Metastatic Breast Carcinoma in the Ovary (tissue), 3 donors: ENCODE measurements around the genes SERPINB2 and TMX3.

DNA sequence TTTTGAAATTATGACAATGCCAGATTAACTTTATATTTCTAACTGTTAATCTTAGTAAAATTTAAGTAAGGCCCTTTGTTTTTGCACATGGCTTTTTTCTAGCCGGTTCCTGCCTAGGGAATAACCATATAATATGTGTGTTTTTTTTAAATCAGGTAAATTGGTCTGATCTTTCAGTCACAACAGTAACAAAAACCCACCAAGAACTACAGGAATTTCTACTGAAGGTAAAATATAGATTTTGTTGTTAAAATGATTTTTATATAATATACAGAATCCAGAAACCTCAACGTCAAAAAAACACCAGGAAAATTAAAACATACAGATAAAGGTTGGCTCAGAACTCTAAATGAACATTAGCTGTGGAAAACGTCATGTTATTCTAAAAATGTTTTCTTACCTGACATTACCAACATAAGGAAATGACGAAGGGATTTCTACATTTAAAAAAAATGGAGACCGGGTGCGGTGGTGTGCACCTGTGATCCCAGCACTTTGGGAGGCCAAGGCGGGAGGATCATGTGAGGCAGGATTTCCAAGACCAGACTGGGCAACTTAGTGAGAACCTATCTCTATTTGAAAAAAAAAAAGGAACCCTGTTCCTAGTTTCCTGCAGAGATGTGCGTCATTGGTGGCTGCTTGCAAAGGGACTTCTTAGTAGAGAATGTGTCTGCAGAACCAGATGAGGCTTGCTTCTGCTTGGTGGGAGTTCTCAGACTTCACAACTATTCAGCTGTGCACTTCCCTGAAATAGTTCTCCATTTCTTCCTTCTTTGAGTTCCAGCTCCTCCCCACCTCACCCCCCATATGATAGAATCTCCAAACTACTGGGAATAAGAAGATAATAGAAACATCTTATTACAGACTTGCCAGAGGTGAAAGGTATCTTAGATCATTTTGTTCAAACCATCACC, 22.1 kb downstream of the ZCCHC2 start:
- PRO-cap, 3 experiments: no peak in any of the 3 experiments

DNA sequence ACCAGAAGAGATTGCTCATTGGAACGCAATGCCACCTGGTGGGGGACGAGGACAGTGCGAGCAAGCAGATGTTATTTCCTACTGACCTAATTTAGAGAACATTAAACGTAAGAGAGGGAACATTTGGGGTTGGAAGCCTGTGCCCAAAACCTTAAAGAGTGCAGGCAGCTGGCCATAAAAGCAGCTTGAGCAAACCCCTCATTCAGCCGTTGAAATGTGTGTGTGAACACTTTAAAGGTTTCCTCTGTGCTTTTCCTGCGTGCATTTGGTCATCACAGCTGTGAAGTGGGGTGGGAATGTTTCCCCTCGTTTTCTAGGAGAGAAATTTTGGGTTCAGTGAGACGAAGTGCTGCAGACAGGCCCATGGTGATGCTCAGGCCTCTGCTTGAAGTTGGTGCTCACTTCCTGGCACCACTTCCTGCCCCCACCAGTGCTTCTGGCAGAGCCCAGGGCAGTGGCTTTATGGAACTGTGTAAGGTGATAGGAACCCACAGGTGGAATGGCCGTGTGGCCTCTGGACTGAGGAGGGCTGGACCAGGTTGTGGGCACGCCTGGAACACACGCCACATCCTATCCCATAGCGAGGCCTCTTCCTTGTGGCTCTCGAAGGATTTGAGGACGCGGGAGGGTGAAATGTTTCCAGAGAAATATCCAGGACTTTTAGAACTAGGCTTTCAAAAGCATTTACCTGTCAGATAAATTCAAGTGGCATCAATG, 61.8 kb downstream of the ZCCHC2 start:
- PRO-cap, 3 experiments: no peak in any of the 3 experiments

- PRO-cap, 3 experiments: no peak in any of the 3 experiments
Observed at GRCh38 chr18:62738934-62739720, 23.8 kb downstream of the PHLPP1 start.

GRCh38 chr18:63099780-63100084, 219.8 kb downstream of the BCL2 start:
- PRO-cap, 3 experiments: no peak in any of the 3 experiments

DNA sequence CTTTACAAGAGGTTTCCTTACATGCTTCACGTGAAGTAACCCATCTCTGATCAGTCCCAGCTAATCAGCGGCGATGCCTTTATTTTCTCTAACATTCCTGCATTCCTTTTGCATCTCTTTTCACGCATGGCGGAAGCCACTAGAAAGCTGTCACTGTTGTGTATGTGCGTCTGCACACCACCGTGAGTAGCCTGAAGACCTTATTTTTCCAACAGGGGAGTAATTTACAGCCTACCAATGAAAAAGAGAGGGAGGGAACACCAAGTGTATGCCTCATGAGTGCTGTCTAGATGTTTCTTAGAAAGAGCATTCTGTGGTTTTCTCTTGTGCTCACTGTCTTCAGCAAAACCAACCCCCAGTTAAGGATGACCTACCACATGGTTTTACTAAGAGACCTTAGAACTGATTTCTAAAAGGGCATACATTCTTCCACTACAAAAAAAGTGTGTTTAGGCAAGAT, 51.6 kb downstream of the BCL2 start:
- PRO-cap, 3 experiments: no peak in any of the 3 experiments

GRCh38 chr18:63286647-63287480, 32.7 kb downstream of the BCL2 start:
- PRO-cap, 3 experiments: no peak in any of the 3 experiments

- PRO-cap, 3 experiments: peak in 3 of 3 experiments; most common plus-strand start chr18:63366516 (in 2); most common minus-strand start chr18:63366437 (in 1)
Observed at GRCh38 chr18:63365946-63366963, 751 bp downstream of the KDSR start.

- PRO-cap, 3 experiments: no peak in any of the 3 experiments
Observed at GRCh38 chr18:63458016-63458339, 18.8 kb upstream of the SERPINB5 start.

DNA sequence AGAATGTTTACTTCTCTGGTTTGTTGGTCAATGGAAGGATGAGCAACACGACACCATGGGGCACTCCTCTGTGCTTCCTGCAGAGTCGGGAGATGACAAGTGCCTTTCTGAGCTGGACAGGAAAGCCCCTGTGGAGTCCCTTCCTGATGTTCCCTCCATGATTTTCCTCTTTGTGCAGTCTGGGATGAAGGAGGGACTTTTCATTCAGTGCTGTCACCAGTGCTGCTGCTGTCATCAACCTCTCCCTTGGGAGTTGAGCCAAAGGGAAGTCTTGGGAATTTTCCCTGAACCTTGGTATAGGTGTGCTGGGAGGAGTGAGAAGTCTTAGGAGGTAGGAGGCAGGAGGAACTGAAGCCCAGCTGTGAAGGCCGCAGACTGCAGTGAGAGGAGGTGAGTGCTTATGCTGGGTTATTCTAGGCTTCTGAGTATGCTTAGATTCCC, 22.5 kb upstream of the SERPINB7 start:
- PRO-cap, 3 experiments: no peak in any of the 3 experiments

DNA sequence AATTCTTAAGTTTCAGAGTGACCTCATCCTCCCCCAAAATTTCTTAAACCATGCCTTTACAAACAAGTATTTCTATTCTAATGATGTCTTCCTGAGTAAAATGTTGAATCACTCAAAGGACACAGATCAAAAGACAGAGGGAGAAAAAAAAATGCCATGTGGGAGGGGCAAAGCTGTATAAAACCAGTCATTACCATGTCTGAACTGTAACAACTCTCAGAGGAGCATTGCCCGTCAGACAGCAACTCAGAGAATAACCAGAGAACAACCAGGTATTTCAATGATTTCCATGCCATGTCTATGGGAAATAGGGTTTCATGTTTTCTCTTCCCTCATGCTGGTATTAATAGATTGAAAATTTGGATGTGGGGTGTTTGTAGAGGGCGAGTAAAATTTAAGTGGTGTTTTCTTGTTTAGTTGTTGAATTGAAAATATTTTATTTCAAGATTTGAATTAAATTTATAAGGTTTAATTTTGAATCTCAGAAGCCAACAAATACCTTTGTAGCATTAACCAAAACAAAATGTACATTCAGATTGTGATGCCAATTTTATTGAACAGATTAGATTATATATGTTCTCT, at the start of gene SERPINB2:
Gene SERPINB2 (plus strand): TSS at position 207 of the 582 bp plus-strand sequence.
- PRO-cap, 3 experiments: no peak in any of the 3 experiments

GRCh38 chr18:65057352-65058004, 693.3 kb upstream of the CDH7 start:
- PRO-cap, 3 experiments: no peak in any of the 3 experiments

GRCh38 chr18:67077194-67077579, 439.3 kb downstream of the DSEL start:
- PRO-cap, 3 experiments: no peak in any of the 3 experiments

DNA sequence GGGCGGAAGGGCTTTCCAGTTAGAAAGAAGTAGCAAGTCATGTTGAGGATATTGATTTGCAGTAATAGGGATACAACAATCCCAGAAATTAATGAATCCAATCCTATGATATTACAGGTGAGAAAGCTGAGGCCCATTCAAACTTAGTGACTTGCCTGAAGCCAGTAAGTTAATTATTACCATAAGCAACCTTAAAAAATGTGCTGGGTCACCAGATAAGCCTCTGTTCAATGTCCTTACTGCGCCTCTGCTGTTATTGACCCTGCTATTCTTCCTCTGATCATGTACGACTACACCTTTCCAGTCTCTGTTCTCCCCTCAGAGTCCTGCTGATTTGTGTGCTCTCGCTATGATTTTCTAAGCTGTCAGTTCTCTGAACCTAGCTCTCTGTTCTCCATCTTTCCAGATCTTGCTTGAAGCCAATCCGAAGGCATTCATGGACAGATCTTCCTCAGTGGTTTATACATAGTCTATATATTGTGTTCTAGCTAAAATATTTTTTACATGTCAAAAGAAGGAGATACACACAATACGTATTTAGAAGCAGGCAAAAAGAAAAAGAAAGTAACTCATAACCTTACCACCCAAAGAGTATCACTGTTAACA, 370.6 kb downstream of the DSEL start:
- PRO-cap, 3 experiments: no peak in any of the 3 experiments

DNA sequence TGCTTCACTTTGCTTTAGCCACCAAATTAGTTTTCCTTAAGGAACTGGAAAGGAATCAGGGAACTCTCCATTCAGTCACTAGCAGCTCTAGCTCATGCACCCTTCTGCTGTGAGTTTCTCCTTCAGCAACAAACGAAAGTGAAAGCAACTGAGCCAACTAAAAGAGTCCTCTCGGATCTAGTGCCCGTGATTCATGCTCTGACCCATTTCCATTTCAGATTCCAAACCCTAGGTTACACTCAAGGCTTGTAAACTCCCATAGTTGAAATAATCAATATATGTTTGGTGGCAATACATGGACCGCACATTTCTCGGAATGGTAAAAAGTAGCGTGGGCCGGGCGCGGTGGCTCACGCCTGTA, 98.4 kb downstream of the DSEL start:
- PRO-cap, 3 experiments: no peak in any of the 3 experiments

GRCh38 chr18:68714182-68715482, at the start of gene TMX3:
Gene TMX3 (minus strand): TSS chr18:68715108.
- PRO-cap, 3 experiments: peak in 3 of 3 experiments; most common plus-strand start chr18:68715216 (in 3); most common minus-strand start chr18:68715063 (in 3)

DNA sequence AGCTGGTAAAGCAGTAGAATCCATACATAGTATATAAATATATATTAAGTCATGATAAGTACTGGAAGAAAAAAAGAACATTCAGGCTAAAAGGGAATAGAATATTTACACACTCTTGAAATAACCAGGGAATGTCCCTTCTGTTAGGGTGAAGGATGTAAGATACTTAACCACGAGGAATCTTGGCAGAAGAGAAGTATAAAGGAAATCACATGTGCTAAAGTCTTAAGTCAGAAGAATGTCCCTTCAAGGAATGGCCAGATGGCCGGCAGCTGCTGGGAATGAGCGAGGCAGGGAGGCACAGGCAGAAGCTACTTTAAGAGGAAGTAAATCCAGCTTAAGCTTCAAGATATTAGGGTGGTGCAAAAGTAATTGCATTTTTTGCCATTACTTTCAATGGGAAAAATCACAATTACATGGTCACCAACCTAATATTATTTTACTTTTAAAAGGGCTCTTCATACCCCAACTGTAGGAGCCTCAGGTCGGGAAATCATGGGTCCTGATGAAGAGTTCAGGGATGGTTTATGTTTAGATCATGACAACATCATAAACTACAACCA, 5.5 kb downstream of the CCDC102B start:
- PRO-cap, 3 experiments: no peak in any of the 3 experiments

DNA sequence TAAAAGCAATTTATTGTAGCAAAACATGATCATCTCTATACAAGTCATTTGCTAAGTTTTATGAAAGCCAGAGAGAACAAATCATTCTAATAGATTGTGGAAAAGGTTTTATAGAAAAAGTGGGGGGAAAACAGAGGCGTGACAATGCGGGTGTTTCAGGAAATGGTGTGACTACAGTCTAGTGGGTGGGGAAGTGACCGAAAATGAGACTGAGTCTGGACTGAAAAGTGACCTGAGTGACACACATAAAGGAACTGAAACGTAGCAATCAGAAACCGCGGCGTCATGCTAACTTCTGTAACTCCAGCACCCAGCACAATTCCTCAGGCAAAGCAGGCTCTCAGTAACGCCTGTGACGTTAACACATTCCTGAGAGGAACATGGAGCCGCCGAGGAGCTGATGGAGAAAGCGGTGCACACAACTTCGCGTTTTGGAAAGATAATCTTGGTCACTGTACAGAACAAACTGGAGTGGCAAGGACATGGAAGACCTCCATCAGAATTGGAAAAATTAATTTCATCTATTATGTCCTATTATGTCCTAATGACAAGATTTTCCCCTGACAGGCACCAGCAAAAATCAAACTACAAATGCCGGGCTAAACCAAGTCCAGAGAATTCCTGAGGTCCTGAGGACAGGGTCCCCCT, 1.3 kb upstream of the CD226 start:
- PRO-cap, 3 experiments: no peak in any of the 3 experiments

DNA sequence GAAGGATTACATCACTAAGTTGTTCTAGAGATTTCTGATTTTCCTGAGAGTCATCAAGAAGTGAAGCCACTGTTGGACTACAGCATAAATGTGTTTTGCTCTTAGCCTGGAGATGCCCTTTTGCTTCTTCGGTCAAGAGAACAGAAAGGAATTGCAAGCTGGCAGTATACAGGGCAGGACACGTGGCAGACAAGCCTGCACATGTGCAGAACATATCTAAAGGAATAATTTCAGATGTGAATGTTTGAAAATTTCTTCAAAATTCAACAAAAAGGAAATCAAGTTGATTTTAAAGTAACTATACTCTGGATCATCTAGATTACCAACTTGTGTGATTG, 100.3 kb upstream of the CD226 start:
- PRO-cap, 3 experiments: no peak in any of the 3 experiments

GRCh38 chr18:70242926-70243417, 37.5 kb upstream of the RTTN start:
- PRO-cap, 3 experiments: no peak in any of the 3 experiments

GRCh38 chr18:70333744-70334342, 45.0 kb downstream of the SOCS6 start:
- PRO-cap, 3 experiments: no peak in any of the 3 experiments